Measurements from ENCODE around the genes PLD1 and FNDC3B.

GRCh38 chr3:171284229-171284750 lies 175.9 kb downstream of the TNIK start:
- PRO-cap = no peak

DNA sequence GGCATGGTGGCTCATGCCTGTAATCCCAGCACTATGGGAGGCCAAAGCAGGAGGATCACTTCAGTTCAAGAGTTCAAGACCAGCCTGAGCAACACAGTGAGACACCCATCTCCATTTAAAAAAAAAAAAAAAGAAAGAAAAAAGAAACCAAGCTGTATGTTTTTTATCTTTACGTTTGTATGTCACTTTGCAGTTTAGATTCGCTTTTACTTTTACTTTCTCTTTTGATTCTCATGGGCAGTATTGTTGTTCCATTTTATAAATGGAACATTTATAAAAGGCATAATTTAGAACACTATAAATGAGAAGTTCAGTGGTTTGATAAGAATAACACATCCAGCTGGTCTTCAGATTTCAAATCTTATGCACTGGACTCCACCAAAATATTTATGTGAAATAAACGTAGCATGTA lies 31.2 kb upstream of the TNIK start:
- PRO-cap = no peak

DNA sequence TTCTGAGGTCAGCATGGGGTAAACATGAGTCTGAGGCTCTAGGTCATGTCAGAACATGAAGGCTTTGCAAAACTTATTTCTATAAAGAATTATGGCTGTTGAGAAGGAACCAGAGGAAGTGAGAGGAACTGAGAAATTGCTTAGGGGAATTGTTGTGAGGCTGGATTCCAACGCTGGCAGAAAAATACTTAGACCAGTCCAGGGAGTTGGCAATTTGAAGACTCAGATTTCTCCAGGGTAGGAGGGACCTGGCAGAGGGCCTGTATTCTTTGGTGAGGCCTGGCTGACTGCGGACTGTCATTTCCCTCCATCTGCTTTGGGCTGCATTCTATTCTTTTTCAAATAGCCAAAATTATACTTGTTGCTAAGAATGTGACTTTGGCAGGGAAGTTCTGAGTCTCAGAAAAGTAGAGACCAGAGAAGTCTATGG lies 155.4 kb downstream of the PLD1 start:
- PRO-cap = no peak

DNA sequence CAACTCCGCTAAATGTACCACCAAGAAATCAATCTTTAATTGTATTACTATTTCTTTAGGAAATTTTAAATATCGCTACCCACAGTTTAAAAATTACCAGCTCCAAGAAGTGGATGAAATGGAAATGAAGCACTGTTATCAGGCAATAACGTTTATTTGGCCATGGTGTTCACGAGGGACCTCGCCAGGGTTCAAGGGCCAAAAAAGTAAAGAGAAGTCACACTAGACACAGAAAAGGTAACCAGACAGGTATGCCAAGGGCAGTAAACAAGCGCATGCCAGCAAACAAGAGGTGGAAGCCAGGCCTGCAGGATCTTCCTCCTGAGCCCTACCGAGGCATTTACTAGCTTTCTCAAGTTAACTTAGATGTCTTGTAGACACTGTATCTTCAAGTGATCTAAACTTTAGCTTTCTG lies 113.5 kb downstream of the PLD1 start:
- PRO-cap = no peak

DNA sequence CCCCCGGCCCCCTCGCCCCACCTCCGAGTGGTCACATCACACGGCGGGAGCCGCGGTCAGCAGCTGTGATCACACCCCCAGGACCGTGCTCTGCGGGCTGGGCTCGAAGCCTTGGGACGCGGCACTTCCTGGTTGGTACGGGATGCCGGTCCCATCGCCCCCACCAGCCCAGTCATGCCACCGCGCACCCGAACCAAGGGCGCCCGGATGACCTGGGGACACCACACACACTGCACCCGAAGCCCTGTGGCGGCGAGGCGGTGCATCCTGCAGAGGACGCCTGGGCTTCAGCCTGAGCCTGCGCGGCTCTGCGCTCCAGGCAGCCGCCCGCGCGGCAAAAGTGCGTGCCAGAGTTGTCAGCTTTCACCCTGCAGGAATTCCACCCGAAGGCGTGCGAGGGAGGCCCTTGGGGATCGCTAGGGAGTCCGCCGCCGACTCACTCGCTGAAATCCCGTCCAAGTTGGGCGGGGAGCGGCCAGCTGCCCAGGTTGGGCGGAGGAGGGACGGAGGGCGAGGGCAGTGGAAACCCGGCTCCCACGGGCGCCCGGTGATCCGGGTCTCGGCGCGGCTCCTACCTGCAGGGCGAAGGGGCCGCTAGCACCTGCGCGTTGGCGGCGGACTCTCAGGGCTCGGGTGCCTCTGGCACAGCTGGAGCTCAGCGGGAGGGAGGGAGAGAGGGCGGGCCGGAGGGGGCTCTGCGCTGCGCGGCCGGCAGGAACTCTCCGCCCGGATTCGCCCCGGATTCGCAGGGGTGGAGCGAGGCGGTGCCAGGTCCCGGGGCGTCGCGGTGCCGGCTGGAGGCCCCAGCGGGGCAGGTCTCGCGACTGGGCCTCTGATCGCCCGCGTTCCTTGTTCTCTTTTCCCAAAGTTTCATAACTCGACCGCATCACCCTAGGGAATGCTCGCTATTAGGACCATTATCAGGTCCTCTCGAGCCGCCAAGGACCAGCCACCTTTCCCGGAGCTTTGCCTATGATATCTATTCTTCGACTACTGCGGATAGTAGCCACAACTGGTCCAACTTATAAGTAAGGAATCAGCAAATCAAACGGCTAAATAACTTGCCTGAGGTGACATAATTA lies at the start of gene PLD1:
PLD1 (minus strand) TSS at position 660 of the 1,082 bp plus-strand sequence.
- PRO-cap = bidirectional peak, plus-strand start at position 486 of the sequence, minus-strand start at position 336 of the sequence; bidirectional peak, plus-strand start at position 770 of the sequence, minus-strand start at position 650 of the sequence

GRCh38 chr3:171833714-171834345 lies 9.3 kb upstream of the TMEM212 start:
- PRO-cap = no peak

GRCh38 chr3:172039049-172040014 lies at the start of gene FNDC3B:
Gene FNDC3B (plus strand): TSS chr3:172039578.
- PRO-cap = bidirectional peak, plus-strand start at chr3:172039619, minus-strand start at chr3:172039432

DNA sequence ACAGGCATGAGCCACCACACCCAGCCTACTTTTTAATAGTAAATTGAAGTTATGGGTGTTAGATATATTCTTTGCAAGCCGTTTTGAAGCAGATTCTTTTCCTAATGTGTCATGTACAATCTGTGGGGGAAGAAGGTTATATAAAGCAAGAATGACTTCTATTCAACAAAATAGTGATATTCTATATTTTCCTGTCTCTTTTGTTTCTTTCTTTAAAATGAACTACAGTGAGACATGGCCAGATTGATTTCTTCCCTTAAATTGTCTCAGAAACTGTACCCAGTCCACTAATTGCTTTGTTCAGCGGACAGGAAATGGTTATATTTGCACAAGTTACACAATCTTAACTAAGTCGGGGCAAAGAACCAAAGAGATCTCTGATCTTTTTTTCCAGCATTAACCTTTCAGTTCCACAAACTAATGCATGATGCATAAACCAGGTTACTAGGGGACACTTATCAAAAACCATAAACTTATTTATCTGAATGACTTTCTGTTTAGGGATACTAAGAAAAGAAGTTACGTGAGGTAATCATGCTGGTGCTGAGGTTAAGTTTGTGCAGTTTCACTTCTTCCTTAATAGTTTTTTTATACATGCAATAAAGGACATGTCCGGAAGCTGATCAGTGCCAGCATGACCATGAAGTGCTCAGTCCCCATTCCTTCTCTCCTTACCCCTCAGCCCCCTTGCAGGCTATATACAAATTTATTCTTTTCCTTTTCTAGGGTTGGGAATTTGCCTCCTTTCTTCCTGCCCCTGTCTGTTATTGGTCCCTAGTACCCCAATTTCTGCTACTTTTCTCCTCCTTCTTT lies 22.3 kb downstream of the FNDC3B start:
- PRO-cap = no peak

GRCh38 chr3:172067249-172068001 lies 28.0 kb downstream of the FNDC3B start:
- PRO-cap = no peak

DNA sequence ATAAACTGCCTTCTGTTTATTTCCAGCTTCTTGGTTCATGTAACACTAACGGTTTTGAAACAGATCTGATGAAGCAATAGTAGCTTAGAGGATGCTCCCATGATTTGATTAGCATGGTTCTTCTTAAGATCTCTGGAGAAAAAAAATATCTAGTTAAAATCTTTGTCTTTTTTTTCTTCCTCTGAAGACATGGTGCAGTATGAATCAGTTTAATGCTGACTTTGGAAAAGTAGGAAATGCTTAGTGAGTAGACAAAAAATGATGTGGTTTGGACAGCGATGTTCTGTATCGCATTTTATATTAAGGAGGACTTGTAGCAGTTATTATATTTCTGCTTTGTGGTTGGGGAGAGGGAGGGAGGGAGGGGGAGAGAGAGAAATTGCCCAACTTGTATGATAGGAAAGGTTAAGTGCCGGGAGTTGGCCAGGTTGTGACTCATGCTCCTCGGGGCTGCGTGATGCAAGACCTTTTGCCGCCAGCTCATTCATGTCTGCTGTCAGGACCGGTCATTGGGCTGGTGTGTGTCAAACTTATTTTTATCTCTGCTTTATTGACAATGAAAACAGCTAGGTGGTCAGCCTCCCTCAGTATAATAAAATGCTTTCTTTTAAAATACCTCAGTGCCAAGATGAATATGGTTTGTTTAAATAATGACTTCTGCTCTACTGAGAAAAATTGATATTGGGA lies 90.4 kb downstream of the FNDC3B start:
- PRO-cap = no peak

GRCh38 chr3:172194730-172195367 lies 155.5 kb downstream of the FNDC3B start:
- PRO-cap = no peak

- PRO-cap = no peak
These were observed 191.8 kb downstream of the GHSR start for GRCh38 chr3:172256342-172256904.

- PRO-cap = no peak
These were observed 17.6 kb downstream of the TNFSF10 start for GRCh38 chr3:172505550-172506106.

DNA sequence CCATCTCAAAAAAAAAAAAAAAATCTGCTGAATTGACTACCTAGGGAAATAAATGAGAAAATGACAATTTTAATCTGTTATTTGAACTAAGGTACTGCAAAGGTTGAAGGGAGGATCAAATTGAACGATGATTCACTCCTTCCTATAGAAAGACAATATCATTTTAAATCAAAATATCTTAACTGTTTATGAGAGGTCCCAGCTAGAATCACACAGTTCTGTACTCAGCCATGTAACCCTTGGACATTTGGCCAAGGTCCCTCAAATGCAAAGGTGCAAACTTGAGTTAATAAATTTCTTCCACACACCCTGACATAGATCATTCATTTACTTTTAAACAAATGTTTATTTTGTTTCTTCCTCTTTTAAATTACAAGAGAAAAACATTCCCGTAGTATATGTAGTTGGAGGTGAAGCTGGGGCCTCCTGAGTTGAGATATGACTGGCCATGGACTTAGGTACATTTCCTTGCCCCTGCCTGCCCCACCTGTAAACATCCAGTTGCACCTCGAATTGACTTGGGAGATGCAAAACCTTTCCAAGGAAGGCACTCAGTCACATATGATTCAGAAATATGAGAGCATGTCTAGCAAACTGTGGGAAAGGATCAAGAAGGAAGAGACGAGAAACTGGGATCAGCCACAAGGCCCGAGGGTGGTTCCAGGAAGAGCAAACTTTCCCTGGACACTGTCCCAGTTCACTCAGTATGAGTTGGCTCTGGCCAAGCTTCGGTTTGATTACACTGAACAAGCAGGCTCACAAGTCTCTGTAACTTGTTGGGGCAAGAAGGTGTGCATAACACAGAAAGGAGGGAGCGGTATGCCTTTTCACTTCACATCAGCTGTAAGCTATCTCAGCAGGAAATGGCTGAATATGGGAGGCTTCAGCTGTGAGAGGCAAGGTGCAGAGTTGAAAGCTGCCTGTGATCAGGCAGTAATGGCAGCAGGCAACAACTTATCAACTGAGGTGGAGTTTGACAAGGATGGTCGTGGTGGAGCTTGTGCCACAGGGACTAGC lies 6.7 kb downstream of the TNFSF10 start:
- PRO-cap = no peak

GRCh38 chr3:172701724-172702594 lies 8.9 kb downstream of the NCEH1 start:
- PRO-cap = no peak

DNA sequence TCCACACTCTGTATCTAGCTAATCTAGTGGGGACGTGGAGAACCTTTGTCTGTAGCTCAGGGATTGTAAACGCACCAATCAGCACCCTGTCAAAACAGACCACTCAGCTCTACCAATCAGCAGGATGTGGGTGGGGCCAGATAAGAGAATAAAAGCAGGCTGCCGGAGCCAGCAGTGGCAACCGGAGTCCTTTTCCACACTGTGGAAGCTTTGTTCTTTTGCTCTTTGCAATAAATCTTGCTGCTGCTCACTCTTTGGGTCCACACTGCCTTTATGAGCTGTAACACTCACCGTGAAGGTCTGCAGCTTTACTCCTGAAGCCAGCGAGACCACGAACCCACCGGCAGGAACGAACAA lies 116.8 kb downstream of the ECT2 start:
- PRO-cap = no peak

GRCh38 chr3:173396205-173397019 lies 1.1 kb upstream of the NLGN1 start:
- PRO-cap = unidirectional peak, minus-strand start at chr3:173396733

DNA sequence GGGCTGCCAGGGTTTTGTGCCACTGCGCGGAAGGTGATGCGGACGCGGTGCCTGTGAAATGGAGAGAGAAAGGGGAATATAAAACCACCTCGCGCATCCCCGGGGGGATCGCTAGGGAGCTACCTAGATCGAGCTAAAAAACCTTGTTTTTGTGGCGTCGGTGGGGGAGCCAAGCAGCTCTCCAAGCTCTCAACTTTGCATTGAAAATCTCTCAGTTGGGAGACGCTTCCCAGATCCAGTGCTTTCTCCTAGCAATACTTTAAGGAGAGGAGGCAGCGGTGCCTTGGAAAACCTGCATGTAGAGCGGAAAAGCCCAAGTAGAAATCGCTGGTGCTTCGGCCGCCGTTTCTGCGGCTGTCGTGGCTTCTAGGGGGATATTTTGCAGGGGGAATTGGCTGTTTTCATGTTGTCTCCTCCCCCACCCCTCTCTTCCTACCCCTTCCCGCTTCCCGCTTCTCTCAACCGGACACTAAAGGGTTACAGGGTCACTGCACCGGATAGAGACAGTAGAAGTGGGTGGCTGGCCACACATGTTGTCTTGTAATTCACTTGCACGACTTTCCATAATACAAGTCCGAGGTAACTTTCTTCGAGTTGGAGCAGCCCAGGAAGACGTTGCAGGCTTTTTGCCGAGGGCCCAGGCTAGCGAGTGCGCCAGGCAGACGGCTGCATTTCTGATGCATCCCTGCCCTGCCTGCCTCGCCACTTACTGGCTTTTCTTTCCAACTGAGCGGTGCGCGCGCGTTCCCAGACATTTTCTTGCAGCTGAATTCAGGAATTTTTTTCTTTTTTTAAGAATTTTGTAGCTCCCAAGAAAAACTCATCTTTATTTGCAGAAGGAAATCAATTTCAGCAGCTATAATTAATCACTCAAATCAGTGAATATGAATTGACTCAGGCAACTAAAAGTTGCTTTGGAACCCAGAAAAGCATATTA lies 187.8 kb downstream of the NLGN1 start:
- PRO-cap = no peak

GRCh38 chr3:174264948-174265524 lies 594.1 kb upstream of the NAALADL2 start:
- PRO-cap = no peak

- PRO-cap = no peak
These were observed 83.6 kb upstream of the NAALADL2 start for GRCh38 chr3:174775511-174775979.